Measurements from ENCODE around the genes CFHR5 and CAMSAP2.

- RRBS, result no CpG with 5 or more reads among the region's 1 CpG
Measured at GRCh38 chr1:196685610-196686316, 33.9 kb downstream of the CFH start.

DNA sequence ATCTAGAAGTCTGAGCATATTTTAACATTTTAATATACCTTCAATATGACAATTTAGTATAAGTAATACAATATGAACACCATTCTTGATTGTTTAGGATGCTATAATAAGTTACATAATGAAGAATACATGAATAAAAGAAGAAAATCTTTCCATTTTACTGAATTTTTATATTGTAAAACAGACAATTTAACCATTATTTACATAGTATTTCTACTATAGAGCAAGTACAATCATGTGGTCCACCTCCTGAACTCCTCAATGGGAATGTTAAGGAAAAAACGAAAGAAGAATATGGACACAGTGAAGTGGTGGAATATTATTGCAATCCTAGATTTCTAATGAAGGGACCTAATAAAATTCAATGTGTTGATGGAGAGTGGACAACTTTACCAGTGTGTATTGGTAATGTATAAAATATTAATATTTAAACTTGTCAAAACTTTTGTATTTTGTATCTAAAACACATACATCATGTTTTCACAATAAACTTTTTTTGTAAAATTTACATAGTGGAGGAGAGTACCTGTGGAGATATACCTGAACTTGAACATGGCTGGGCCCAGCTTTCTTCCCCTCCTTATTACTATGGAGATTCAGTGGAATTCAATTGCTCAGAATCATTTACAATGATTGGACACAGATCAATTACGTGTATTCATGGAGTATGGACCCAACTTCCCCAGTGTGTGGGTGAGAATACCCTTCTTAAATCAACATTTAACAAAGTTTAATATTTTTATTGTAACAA is 48.2 kb upstream of the CFHR3 start:
- RRBS, result no CpG with 5 or more reads among the region's 2 CpGs

DNA sequence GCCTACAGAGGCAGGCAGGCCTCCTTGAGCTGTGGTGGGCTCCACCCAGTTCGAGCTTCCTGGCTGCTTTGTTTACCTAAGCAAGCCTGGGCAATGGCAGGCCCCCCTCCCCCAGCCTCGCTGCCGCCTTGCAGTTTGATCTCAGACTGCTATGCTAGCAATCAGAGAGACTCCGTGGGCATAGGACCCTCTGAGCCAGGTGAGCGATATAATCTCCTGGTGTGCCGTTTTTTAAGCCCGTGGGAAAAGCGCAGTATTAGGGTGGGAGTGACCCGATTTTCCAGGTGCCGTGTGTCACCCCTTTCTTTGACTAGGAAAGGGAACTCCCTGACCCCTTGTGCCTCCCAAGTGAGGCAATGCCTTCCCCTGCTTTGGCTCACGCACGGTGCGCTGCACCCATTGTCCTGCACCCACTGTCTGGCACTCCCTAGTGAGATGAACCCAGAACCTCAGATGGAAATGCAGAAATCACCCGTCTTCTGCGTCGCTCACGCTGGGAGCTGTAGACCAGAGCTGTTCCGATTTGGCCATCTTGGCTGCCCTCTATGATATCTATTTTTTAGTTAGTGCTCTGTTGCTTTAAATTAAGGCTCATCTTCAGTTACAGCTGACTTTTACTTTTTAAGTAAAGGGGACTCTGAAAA is 11.9 kb downstream of the CFHR3 start:
- RRBS, result no CpG with 5 or more reads among the region's 18 CpGs

DNA sequence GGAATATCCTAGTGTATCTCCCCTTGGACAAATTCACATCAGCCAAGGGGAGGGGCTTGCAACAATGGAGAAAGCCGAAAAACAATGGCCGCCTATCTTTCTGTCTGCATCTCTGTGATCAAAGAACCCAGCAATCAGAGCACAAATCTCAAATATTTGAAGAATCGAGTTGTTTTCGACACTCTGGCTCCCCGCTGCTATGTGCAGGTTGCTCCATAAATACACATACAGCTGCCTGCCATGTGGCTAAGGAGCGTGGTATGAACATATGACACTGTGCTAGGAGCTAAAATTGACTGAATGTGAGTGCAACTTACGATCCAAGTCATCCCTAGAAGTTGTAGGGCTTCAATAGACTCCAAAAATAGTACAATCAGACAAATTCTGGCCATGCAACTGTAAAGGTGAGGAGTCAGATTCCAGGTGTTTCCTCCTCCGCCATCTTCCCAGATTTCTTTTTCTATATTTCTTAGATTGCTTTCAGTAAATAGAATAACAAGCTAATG is 8.6 kb downstream of the CFHR4 start:
- RRBS, result no CpG with 5 or more reads among the region's 8 CpGs

DNA sequence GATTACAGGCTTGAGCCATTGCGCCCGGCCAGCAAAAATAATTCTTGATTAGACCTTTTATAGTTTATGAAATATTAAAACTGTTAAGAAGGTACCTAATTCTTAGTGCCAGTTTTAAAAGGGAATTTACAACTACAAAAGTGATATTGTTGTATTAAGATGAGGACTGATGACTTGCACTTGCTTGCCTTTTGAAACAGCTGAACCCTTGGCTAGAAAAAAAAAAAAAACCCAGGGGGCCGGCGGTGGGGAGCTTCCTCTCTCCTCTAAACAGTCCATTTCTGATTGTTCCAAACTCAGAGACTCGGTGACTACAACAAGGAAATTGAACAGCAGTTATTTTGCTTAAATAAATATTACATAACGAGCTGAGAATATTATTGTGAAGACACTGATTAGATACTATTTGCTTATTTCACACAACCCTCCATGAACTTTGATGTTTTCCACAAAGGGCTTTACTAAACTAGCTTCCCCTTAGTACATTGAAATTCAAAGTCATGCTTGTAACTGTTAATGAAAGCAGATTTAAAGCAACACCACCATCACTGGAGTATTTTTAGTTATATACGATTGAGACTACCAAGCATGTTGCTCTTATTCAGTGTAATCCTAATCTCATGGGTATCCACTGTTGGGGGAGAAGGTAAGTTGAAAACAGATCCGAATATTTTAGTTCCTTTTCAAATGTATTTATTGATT is at the start of gene CFHR5:
Gene CFHR5, plus strand, starts transcription at position 480 of the 702 bp plus-strand sequence.
- RRBS, result no CpG with 5 or more reads among the region's 8 CpGs

DNA sequence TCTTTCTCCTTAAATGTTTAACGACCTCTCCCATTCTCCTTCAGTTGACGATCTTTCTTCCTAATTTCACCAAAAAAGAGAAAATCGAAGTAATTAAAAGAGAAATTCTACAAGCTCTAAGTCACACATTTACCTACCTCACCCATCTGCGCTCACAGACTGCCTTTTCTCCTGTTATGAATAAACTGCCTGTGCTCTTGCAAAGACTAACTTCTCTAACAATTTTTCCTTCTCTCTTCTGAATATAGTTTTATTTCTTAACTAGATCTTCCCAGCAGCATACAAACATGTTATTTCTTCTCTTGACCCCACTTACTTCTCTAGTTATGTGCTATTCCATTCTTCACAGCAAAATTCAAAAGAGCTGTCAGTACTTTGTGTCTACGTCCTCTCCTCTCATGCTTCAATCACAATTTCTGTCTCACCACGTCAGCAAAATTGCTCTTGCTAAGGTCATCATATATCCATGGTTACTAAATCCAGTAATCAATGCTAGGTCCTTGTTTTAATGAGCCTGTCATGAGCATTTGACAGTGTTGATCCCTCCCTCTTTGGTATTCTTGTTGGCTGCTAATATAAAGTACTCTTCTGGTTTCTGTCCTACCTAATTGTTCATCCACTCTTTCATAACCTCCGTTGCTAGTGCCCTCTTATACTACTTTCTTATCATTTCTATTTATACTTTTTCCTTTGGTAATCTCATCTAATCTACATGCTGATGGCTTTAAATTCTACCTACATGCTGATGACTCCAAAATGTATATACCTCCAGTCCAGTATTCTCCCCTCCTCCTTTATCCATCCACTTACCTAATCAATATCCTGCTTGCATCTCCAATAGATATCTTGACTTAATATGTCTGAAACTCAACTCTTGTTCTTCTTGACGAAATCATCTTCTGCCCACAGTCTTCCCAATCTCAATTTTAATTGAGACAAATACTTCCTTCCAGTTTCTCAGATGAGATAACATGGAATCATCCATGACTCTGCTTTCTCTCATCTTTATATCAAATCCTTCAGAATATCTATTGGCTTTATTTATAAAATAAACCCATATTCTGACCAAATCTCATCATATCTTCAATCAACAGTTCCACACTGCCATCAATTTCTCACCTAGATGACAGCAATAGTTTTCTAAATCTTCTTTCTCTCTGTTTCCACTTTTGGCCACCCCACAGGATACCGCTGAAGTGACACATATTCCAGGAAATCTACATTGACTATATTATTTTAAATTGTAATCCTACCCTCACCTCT is 214.0 kb downstream of the DENND1B start:
- RRBS, result no CpG with 5 or more reads among the region's 9 CpGs

DNA sequence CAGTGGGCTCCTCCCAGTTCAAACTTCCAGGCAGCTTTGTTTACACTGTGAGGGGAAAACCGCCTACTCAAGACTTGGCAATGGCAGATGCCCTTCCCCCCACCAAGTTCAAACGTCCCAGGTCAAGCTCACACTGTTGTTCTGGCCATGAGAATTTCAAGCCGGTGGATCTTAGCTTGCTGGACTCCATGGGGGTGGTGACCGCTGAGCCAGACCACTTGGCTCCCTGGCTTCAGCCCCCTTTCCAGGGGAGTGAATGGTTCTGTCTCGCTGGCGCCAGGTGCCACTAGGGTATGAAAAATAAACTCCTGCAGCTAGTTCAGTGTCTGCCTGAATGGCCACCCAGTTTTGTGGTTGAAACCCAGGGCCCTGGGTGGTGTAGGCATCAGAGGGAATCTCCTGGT is 18.2 kb upstream of the C1orf53 start:
- RRBS, result no CpG with 5 or more reads among the region's 6 CpGs

DNA sequence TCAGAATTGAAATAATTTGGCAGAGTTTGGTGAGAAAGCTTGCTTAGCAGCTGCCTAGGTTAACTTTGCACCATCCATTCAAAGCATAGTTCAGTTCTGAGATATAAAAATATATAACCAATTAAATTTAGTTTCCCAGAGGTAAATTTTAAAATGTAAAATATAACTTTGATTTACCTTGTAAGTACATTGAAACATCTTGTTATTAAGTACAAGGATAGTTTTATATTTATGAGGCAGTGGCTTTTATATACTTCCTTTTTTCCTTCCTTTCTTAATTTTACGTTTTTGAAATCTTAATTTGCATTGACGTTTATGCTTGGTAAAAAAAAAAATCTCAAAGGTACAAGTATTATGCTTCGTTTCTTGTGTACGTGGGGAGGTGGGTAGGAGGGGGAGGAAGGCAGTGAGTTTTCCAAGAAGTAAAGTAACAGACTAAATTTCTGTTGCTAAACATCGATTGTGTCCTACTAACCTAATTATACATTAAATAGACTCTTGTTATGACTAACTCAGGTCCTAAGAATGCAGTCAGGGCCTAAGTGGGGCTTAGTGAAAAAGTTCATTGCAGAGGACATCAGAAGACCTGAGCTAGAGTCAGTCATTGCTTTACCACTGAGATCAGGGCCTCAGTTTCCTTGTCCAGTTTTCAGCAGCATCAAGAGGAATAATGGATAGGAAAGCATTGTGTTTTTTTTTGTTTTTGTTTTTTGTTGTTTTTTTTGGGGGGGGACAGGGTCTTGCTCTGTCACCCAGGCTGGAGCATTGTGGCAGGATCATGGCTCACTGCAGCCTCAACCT is 17.4 kb downstream of the NEK7 start:
- RRBS, result no CpG with 5 or more reads among the region's 5 CpGs

DNA sequence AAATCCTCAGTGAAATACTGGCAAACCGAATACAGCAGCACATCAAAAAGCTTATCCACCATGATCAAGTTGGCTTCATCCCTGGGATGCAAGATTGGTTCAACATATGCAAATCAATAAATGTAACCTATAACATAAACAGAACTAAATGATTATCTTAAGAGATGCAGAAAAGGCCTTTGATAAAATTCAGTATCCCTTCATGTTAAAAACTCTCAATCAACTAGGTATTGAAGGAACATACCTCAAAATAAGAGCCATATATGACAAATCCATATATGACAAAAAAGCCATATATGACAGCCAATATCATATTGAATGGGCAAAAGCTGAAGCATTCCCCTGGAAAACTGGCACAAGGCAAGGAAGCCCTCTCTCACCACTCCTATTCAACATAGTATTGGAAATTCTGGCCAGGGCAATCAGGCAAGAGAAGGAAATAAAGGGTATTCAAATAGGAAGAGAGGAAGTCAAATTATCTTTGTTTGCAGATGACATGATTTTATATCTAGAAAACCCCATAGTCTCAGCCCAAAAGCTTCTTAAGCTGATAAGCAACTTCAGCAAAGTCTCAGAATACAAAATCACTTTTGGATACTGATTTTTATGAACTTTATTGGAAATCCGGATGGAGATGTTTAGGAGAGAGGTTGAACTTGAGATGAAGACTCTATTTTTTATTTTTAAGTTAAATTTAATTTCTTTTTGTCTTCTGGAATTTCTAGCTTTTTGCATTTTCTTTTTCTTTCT is 36.9 kb downstream of the NEK7 start:
- RRBS, result no CpG with 5 or more reads among the region's 2 CpGs

GRCh38 chr1:198196528-198197107 is 39.8 kb downstream of the NEK7 start:
- RRBS, result no CpG with 5 or more reads among the region's 6 CpGs

DNA sequence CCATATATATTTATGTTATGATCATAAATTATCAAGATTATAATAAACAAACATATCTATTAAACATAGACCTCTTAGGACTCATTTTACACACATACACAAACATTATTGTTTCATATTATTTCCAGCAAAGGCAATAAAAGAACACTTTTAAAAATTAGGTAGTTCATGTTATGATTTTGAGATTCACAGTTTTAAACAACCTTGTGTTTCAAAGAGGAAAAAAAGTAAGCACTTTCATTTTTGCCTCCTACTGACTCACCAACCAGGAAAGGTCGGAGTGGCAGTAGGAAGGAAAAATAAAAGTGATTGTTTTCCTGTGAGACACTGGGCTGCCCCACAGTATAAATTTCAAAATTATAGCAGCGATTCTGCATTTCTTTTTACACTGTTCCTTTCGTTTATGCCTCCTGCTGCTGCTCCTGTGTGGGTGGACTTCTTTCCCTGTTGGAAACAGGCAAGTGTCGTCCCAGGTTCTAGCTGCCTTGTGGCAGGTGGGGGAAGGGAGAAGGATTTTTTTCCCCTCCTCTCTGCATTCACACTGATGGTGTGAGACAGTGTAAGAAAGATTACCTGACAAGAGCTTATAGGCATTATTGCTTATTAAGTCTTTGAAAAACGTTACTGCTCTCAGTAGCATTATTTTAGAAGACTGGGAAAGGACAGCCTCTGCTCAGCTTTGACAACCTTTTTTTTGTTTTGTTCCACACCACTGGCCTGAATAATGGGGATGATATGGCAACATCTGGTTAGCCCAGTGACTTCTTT is 77.7 kb downstream of the NEK7 start:
- RRBS, result no CpG with 5 or more reads among the region's 5 CpGs

DNA sequence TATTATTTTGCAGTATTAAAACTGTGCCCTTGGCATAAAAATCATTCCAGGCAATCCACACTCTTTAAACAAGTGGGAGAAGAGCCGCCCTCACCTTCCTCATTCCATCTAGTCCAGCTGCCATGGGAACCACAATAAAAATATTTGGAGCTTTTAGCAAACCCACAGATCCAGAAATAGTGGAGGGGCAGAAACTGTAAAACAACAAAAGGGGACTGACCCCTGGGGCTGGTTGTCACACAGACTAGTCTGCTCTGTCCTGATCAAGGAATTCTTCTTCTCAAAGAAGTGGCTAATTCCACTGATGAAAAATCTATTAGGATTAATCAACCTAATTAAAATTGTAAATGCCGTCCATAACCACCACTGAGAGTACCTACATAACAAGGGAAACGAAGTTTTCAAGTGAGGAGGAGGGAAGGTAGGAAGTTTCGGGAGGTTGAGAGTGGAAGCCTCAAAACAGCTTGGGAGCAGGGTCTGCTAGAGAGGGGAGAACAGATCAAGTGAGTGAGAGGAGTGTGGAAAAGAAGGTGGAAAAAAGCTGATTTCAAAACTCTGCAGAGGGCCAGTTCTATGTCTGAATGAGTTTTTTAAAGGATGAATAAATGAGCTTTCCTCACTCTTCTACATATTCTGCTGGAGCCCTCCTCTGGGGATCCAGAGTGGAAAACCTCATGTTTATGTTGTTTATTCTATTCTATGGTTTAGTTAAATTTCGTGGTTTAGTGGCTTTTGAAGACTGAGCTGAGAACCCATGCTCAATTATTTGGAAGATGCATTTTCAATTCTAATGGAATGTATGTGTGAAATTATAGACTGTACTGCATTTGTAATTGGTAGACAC is 61.8 kb downstream of the PTPRC start:
- RRBS, result no CpG with 5 or more reads among the region's 5 CpGs

DNA sequence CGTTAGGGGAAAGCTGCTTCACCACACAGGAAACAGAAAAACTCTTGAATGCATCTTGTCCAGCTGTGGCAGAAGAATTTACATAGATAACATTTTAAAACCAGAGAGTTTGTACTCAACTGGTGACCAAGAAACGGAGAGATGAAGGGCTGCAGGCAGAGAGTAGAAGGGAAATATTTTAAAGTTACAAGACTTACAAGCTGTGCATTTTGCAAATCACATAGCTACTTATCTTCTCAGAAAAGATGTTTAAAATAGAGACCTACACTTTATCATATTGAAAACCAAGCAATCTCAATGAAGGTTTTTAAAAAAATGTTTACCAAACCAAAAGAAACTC is 402.9 kb downstream of the PTPRC start:
- RRBS, result no CpG with 5 or more reads among the region's 2 CpGs

- RRBS, result no CpG with 5 or more reads among the region's 19 CpGs
Measured at GRCh38 chr1:199865549-199866488, 161.7 kb upstream of the NR5A2 start.

DNA sequence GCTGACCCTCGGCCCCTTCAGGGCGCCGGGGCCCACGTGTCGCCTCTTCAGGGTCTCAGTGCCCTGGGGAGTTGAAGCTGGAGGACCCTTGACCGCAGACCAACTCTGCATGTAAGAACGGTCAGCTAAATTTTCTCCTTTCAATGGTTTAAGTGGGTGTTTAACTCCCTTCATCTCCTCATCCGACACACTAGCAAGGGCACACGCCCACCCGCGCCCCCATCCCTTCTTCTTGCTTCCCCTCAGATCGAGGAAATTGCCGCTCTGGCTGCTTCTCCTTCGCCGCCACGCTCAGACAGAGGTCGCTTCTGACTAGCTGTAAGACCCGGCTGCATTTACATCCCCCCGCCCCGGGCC is 10.9 kb downstream of the NR5A2 start:
- RRBS, result 12% methylated on average over 1 of the region's 20 CpGs

- RRBS, result no CpG with 5 or more reads among the region's 2 CpGs
Measured at GRCh38 chr1:200415570-200416676, 6.1 kb upstream of the ZNF281 start.

- RRBS, result no CpG with 5 or more reads among the region's 7 CpGs
Measured at GRCh38 chr1:200653125-200653569, 16.6 kb downstream of the DDX59 start.

- RRBS, result 4% methylated on average over 35 of the region's 56 CpGs
Measured at GRCh38 chr1:200738769-200739286, at the start of gene CAMSAP2. Gene CAMSAP2 (plus strand): TSS chr1:200738893.

DNA sequence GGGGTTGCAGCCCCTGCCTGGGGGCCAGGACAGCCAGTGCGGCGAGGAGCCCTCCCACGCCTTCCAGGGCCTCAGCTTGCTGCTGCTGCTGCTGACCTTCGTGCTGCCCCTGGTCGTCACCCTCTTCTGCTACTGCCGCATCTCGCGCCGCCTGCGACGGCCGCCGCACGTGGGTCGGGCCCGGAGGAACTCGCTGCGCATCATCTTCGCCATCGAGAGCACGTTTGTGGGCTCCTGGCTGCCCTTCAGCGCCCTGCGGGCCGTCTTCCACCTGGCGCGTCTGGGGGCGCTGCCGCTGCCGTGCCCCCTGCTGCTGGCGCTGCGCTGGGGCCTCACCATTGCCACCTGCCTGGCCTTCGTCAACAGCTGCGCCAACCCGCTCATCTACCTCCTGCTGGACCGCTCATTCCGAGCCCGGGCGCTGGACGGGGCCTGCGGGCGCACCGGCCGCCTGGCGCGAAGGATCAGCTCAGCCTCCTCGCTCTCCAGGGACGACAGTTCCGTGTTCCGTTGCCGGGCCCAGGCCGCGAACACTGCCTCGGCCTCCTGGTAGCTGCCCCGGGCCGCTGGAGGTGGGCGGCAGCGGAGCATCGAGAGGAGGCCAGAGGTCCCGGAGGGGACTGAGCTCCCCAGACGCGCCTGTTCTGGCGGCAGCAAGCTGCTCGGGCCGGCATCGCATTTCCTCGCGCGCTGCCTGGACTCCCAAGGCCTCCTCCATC is 949 bp downstream of the GPR25 start:
- RRBS, result 37% methylated on average over 26 of the region's 68 CpGs

Data from epidermal melanocyte (primary cell).